Measurements from ENCODE around the gene SACS.

DNA sequence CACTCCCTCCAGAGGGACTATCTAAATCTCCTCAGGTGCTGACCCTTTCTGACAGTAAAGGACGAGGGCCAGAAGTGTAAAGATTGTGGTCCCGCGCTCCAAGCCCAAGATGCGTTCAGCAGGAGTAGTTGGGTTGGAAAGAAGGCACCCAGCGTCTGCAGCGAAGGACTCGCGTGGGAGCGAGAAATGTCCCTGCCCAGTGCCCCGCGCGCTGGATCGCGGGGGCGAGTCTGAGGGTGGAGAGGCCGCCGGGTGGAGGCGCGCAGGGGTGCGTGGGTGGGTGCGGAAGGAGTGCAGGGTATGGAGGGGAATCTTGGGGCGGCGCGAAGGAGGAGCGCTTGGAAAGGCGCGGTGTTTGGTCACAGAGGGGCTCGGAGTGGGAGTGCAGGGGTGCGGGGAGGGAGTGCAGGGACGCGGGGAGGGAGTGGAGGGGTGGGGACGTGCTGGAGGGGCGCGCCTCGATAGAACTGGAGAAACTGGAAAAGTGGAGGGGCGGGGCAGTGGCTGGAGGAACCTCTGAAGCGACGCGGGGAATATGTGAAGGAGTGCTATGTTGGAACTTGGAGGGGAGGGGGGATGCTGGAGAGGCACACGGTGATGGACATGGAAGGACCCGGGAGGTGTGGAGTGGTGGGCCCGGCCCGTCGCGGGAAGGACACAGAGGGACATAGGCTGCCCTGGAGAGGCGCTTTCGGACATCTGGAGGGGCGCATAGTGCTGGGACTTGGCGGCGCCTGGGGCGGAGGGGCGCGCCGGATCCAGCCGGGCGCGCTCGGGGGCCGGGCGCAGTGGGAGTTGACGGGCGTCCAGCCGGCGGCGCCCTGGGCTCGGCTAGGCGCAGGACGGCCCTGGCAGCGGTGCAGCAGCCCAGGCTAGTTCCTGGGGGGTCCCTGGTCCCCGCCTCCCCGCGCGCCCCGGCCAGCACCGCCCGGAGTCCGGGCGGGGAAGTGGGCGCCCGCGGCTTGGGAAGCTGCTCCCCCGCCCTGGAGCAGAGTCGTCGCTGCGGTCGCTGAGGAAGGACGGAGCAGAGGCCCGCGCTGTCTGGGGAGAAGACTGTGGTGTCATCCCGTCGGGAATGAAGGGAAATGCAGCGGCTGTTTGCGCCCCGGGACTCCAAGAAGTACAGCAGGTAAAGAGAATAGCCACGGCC, 20.9 kb upstream of the SGCG start:
- PRO-cap, 4 experiments, result no peak in any of the 4 experiments
- RAMPAGE, long total RNA, 2 experiments, result no peak in any of the 2 experiments
- RRBS, result 4% methylated on average over 21 of the region's 95 CpGs

DNA sequence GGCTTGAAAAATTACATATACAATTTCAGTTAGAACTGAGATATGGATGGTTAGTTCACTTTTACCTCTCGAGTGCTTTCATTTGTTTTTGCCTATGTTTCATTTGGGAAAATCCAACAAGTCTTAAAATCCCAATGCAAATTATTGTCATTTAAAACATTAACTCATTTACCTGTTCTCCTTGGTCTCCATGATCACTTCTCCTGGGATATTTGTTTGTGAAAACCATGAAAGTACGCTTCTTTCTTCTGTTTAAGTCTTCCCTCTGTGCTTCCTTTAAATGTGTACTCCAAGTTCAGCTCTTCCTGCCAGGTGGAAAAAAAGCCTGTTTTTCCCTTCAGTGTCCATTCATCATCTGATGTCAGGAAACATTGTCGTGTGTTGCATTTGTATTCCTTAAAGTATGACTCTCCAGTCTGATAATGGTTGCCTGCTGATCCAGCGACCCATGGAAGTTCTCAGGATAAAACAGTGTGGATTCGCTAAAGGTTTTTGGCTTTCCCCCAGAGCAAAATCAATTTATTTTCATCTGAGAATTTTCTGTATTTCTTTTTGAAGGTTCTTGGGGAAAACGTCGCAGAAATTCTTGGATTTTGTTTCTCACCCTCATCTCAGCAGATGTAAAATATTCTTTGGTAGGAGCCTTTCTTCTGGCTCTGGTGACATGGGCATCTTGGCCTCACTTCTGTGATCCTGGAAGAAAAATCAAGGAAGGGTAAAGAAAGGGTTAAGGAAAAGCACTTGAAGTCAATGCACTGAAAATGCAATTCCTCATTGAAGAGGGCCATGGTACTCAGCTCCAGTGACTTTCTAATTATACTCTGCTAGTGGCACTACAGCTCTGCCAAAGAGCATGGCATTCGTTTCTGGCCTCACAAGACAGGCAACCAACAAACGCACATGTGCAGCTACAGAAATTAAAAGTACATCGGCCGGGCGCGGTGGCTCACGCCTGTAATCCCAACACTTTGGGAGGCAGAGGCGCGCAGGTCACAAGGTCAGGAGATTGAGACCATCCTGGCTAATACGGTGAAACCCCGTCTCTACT, 22.1 kb downstream of the SACS start:
- PRO-cap, 4 experiments, result no peak in any of the 4 experiments
- RAMPAGE, long total RNA, 2 experiments, result no peak in any of the 2 experiments
- RRBS, result no CpG with 5 or more reads among the region's 18 CpGs

DNA sequence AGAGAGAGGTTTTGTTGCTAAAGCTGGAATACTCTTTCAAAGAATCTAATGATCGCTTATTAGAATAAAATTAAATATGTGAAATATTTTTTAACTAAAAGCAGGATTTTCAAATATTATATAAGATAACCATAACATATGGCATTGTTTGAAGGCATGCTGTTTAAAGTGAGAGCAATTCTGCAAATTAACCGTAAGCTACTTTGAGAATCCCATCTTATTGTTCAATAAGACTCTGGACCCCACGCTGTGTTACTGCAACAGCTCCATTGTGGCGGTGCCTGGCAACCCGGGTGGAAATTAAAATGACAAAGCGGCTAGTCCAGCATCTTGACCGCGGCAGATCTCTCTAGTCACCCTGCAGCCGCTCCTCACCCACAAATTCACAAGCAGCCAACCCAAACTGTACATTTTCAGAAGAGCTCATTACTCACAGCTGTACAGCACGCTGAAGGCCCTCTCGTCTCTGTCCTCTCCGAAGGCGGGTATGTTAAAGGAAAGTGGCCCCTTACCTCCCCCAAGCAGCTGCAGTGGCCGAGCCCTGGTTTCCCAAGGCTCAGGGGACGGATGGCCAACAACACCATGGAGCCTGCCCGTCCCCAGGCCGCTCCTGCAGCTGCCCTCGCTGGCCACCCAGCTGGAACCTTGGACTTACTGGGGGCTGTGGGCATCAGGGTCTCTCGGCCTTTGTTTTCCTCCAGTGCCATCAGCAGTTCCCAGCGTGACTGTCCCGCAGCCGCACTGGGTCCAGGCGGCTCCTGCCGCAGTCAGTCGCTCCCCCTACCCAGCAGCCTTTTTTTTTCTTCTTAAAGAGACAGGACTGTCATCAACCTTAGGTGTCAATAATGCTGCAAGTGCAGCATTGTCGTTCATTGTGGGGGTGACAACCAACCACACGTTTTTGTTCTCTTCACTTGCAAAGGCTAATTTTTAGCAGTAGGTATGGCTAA, at the start of gene SACS:
SACS (minus strand) TSS at position 743 of the 950 bp plus-strand sequence.
- PRO-cap, 4 experiments, result peak in 4 of 4 experiments; most common plus-strand start position 342 of the sequence (in 1); most common minus-strand start position 769 of the sequence (in 4)
- RAMPAGE, long total RNA, 2 experiments, result no peak in any of the 2 experiments
- RRBS, result no CpG with 5 or more reads among the region's 27 CpGs

GRCh38 chr13:23506479-23507286, 63.5 kb upstream of the TNFRSF19 start:
- PRO-cap, 4 experiments, result peak in 1 of 4 experiments; most common plus-strand start chr13:23506960 (in 1); most common minus-strand start chr13:23506876 (in 1)
- RAMPAGE, long total RNA, 2 experiments, result no peak in any of the 2 experiments
- RRBS, result no CpG with 5 or more reads among the region's 12 CpGs

DNA sequence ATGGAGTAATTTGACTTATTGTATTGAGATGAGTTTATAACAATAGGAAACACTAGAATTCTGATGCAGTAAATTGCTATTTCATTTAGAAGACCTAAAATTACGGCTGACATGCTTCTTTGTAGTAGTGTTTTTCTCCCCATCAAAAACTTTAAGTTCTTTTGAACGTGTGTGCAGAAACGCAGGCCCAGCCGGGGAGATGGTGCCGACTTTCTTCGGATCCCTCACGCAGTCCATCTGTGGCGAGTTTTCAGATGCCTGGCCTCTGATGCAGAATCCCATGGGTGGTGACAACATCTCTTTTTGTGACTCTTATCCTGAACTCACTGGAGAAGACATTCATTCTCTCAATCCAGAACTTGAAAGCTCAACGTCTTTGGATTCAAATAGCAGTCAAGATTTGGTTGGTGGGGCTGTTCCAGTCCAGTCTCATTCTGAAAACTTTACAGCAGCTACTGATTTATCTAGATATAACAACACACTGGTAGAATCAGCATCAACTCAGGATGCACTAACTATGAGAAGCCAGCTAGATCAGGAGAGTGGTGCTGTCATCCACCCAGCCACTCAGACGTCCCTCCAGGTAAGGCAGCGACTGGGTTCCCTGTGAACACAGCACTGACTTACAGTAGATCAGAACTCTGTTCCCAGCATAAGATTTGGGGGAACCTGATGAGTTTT, 98.4 kb downstream of the TNFRSF19 start:
- PRO-cap, 4 experiments, result no peak in any of the 4 experiments
- RAMPAGE, long total RNA, 2 experiments, result no peak in any of the 2 experiments
- RRBS, result no CpG with 5 or more reads among the region's 11 CpGs

GRCh38 chr13:23714927-23715371, 144.7 kb downstream of the TNFRSF19 start:
- PRO-cap, 4 experiments, result no peak in any of the 4 experiments
- RAMPAGE, long total RNA, 2 experiments, result no peak in any of the 2 experiments
- RRBS, result no CpG with 5 or more reads among the region's 4 CpGs

DNA sequence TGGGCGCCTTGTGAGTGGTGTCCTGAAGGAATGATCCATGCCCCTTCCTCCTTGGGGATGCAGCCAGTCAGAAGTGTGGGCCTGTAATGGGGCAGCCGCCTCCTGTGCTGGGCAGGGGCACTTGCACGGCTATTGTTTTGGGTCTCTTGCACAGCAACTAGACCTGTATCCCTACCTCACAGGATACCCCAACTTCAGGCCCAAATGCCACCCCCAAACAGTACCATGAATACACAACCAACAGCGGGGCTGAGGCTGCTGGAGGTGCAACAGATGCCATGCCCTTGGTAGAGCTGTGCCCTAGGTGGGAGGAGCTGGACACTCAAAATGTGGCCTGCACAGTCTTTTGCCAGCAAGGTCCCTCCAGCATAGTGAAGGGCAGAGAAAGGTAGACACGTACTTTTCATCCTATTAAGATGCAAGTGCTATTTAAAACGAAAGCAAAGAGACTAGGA, 126.6 kb downstream of the MIPEP start:
- PRO-cap, 4 experiments, result no peak in any of the 4 experiments
- RAMPAGE, long total RNA, 2 experiments, result no peak in any of the 2 experiments
- RRBS, result no CpG with 5 or more reads among the region's 6 CpGs

DNA sequence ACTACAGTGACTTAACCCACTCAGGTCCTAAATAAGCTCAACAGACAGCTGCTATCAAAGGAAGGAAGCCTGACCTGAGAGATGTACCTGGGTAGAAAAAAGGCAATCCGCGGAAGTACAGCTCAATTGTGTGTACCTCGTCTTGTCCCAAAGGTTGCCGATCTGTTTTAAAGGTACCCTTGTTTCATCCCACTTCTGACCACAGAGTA, 77.6 kb upstream of the MIPEP start:
- PRO-cap, 4 experiments, result no peak in any of the 4 experiments
- RAMPAGE, long total RNA, 2 experiments, result no peak in any of the 2 experiments
- RRBS, result no CpG with 5 or more reads among the region's 4 CpGs

GRCh38 chr13:24070602-24071069, 89.9 kb upstream of the SPATA13 start:
- PRO-cap, 4 experiments, result peak in 1 of 4 experiments; most common plus-strand start chr13:24070865 (in 1)
- RAMPAGE, long total RNA, 2 experiments, result no peak in any of the 2 experiments
- RRBS, result no CpG with 5 or more reads among the region's 8 CpGs

DNA sequence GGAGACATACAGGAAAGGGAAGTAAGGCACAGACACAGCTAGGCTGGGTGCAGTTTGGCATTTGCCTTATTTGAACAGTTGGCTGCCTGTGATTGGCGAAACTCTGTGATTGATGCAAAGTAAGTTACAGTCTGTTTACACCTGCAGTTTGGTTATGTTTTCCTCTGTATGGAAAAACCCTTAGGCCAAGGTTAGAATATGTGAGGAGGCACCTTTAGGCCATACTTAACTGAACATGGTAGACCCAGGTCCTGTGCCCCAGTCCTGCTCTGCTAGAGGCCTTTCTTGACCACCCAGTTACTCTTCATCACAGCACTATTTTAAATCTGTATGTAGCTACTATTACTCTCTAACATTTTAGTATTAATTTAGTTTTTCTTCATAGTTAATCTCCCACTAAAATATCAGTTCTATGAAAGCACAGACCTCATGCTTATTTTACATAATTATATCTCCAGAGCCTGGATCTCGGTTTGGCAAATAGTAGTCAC, 85.6 kb upstream of the SPATA13 start:
- PRO-cap, 4 experiments, result no peak in any of the 4 experiments
- RAMPAGE, long total RNA, 2 experiments, result no peak in any of the 2 experiments
- RRBS, result no CpG with 5 or more reads among the region's 2 CpGs

DNA sequence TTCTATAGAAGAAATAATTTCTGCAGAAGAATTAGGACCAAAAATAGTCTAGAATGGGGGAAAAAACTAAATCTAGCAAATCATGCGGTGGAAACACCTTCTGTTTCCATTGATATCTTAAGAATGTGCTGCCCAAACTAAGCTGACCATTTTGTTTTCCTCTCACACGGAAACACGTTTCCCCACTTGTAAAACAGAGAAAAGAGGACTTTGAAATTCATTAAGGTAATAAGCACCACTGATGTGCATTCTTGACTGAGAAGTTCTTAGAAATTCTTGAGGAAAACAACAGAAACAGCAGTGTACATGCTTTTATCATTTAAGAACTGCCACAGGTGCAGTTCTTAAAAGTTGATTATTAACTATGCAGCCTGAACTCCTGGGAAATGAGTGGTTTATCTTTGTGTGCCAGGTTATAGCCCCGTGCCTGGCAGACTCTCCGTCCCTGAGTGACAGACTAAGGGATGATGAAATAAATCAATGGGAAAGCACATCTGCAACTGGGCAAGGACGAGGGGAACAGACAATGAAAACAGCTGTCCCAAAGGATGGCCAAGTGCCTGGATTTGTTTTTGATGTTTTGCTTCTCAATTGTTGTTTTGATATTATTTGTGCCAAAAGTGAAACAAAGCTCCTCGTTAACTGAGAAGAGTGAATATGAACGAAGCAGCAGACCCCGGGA, 84.5 kb upstream of the SPATA13 start:
- PRO-cap, 4 experiments, result no peak in any of the 4 experiments
- RAMPAGE, long total RNA, 2 experiments, result no peak in any of the 2 experiments
- RRBS, result 100% methylated on average over 1 of the region's 9 CpGs

GRCh38 chr13:24179248-24179770, 18.8 kb downstream of the SPATA13 start:
- PRO-cap, 4 experiments, result no peak in any of the 4 experiments
- RAMPAGE, long total RNA, 2 experiments, result no peak in any of the 2 experiments
- RRBS, result no CpG with 5 or more reads among the region's 2 CpGs

GRCh38 chr13:24230427-24230994, 70.0 kb downstream of the SPATA13 start:
- PRO-cap, 4 experiments, result no peak in any of the 4 experiments
- RAMPAGE, long total RNA, 2 experiments, result no peak in any of the 2 experiments
- RRBS, result no CpG with 5 or more reads among the region's 11 CpGs

DNA sequence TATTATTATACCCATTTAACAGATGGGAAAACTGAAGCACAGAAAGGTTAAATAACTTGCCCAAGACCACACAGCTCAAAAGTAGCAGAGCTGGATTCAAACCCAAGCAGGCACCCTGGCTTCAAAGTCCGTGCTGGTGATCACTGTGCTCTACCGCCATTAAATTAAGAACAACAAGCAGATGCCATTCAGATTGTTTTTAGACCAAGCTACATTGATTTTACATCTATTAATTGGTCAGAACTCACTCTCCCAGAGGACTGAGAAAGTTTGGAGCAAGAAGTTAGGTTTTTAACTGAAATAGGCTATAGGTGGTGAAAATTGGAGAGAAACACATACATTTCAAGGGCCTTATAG, 13.6 kb upstream of the C1QTNF9 start:
- PRO-cap, 4 experiments, result no peak in any of the 4 experiments
- RAMPAGE, long total RNA, 2 experiments, result no peak in any of the 2 experiments
- RRBS, result no CpG with 5 or more reads among the region's 2 CpGs

DNA sequence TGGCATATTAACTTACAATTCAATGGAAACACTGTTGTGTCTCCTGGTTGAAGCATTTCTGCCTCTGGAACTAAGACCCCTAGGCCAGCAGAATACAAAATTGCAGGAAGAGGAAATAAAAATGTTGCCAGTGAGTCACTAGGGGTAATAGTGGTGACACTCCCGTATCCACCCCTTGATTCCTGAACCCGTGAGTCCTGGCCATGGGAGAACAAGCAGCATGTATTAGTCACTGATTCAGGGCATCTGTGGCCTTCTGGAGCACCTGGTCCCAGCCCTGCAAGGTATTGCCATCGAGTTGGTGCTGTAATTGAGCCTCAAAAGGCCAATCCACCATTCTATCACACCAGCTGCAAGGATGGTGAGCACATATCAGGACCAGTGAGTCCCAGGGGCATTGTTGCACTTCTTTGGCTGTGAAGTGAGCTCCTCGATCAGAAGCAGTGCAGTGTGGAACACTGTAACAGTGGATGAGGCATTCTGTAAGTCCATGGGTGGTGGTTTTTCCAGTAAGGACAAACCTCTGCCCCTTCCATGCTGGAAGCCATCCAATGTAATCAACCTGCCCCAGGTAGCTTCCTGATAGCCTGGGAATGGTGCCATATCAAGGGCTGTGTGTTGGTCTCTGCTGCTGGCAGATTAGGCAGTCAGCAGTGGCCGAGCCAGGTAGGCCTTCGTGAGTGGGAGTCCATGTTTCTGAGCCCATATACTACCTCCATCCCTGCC, 39.5 kb downstream of the C1QTNF9 start:
- PRO-cap, 4 experiments, result no peak in any of the 4 experiments
- RAMPAGE, long total RNA, 2 experiments, result no peak in any of the 2 experiments
- RRBS, result no CpG with 5 or more reads among the region's 6 CpGs

DNA sequence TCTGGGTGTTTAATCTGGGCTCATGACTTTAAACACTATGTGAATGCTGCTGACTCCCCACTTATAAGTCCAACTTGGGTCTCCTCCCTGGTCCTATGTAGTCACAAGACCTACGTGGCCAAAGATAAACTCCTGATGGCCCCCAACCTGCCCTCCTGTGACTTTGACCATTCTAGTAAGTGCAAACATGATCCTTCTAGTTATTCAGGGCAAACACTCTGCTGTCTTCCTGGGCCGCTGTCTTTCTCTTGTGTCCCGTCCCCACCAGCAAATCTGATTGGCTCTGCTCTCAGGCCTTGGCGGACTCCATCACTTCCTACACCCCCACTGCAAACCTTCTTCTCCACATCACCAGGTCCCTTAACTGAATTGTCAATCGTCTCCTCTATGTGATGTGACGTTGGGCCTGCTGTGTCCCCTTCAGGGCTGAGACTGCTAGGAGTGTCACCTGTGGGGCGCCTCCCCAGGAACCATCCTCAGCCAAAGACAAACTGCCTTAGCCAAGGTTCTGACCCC, 38.6 kb downstream of the PARP4 start:
- PRO-cap, 4 experiments, result no peak in any of the 4 experiments
- RAMPAGE, long total RNA, 2 experiments, result no peak in any of the 2 experiments
- RRBS, result no CpG with 5 or more reads among the region's 7 CpGs

DNA sequence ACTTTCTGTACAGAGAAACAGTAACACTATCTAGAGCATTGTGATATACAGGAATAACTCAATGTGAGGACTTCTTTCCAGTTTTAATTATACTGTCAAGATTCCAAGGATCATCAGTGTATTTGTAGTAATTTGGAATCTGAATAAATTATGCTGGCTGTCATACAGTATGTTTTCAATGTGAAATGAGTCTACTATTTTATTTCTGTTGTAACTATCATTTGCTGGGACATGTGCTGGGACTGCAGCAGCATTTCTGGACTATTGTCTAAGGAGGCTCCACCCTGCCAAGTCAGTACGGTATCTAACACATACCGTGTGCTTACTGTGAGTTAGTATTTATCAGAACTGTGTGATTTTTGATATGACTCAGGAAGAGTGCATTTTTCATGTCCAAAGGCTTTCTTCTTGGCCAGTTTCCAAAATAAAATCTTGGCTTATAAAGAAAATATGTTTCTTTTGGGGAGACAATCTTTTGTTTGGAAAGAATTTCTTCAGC, 11.7 kb downstream of the PARP4 start:
- PRO-cap, 4 experiments, result no peak in any of the 4 experiments
- RAMPAGE, long total RNA, 2 experiments, result no peak in any of the 2 experiments
- RRBS, result no CpG with 5 or more reads among the region's 2 CpGs

DNA sequence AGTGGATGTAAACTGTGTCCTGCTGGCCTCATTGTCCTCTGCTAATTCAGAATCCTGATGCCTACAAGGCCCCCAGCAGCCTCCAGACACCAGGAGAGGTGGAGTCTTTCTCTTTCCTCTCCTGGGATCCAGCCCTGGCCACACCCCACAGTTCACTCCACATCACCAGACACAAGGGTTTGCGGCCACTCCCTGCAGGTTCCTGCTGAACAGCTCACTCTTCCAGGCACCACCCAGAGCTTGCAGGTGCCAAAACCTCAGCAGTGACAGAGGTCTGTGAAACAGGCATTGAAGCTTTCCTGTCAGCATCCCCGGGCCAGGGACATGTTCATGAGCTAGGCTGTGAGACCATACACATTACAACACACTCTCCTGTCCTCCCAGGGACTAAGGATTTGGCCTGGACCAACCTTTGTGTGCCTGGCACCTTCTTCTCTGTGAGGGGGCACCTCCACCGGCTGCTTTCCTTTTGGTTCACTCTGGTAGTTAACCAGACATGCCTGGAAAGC, 11.2 kb upstream of the ATP12A start:
- PRO-cap, 4 experiments, result no peak in any of the 4 experiments
- RAMPAGE, long total RNA, 2 experiments, result no peak in any of the 2 experiments
- RRBS, result no CpG with 5 or more reads among the region's 3 CpGs

DNA sequence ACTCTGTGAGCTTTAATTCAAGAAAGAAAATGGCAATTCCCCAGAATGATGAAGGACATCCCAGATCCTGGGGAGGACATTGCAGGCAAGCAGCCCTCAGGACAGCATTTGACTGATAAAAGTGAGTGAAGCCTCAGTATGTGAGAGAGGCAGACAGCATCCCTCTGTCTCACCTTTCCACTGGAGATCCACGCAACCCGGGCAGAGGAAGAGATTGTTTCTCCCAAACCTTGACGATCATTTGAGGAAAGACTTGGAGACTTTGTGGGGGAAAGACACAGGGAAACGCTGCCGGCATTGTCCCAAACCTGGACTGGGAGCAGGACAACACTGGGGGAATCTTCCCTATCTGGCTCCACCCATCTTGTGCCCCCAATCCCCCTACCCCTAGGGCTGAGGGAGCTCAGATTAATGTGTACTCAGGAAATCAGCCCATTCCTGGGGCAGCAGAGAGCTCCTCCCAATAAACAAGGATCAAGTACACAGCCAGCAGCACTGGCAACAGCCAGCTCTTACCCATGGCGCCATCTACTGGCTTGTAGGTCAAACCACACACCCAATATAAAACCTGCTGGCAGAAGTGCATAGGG, 45.5 kb upstream of the CENPJ start:
- PRO-cap, 4 experiments, result no peak in any of the 4 experiments
- RAMPAGE, long total RNA, 2 experiments, result no peak in any of the 2 experiments
- RRBS, result no CpG with 5 or more reads among the region's 6 CpGs

GRCh38 chr13:25285359-25285903, 1.9 kb downstream of the MTMR6 start:
- PRO-cap, 4 experiments, result no peak in any of the 4 experiments
- RAMPAGE, long total RNA, 2 experiments, result no peak in any of the 2 experiments
- RRBS, result no CpG with 5 or more reads among the region's 18 CpGs